Peyer's patch (tissue), 4 donors: ENCODE measurements around a stretch of chr6.

GRCh38 chr6:87789171-87789591 lies 87.1 kb upstream of the AKIRIN2 start:
- PRO-cap = no peak
- RAMPAGE, long total RNA, 4 experiments = no peak in any of the 4 experiments

- PRO-cap = no peak
- RAMPAGE, long total RNA, 4 experiments = no peak in any of the 4 experiments
Observed at GRCh38 chr6:87929756-87930380, 117.8 kb upstream of the SPACA1 start.

GRCh38 chr6:88161128-88161577 lies 5.0 kb downstream of the CNR1 start:
- PRO-cap = no peak
- RAMPAGE, long total RNA, 4 experiments = no peak in any of the 4 experiments

GRCh38 chr6:88527254-88527638 lies 361.1 kb upstream of the CNR1 start:
- PRO-cap = no peak
- RAMPAGE, long total RNA, 4 experiments = no peak in any of the 4 experiments

DNA sequence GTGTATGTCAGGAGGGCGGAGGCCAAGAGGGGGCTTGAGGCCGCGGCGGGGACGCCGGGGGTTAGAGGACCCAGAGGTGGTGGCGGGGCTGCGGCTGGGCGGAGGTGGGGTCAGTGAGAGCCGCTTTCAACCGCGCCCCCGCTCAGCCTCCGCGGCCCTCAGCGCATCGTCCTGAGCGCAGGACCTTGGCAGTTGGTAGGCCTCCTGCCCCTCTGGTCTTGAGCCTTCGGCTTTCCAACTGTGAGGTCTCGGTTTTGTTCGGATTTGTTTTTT lies 291 bp upstream of the SRSF12 start:
- PRO-cap = no peak
- RAMPAGE, long total RNA, 4 experiments = no peak in any of the 4 experiments

- PRO-cap = no peak
- RAMPAGE, long total RNA, 4 experiments = start-site peak on the plus strand in 1 of 4 experiments, at chr6:89160577-89161033 at its widest, 12 reads per replicate
Observed at GRCh38 chr6:89160370-89161248, 14.8 kb downstream of the PM20D2 start.

DNA sequence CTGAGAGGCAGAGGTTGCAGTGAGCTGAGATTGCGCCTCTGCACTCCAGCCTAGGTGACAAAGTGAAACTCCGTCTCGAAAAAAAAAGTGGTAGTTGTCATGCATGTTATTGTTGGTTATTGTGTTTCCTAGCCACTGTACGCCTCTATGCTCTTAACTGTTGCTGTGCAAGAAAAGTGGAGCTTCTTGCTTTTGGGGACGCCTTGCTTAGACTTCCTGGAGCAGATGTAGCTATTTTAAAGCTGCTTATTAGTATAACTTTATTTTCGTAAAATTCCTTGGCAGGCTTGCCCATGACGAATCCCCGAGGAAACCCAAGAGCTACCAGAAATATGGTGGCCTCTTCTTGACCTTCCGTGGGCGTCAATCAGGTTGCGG lies 17.3 kb downstream of the GABRR2 start:
- PRO-cap = no peak
- RAMPAGE, long total RNA, 4 experiments = no peak in any of the 4 experiments

- PRO-cap = no peak
- RAMPAGE, long total RNA, 4 experiments = no peak in any of the 4 experiments
Observed at GRCh38 chr6:89314424-89315010, 582 bp downstream of the GABRR2 start.

DNA sequence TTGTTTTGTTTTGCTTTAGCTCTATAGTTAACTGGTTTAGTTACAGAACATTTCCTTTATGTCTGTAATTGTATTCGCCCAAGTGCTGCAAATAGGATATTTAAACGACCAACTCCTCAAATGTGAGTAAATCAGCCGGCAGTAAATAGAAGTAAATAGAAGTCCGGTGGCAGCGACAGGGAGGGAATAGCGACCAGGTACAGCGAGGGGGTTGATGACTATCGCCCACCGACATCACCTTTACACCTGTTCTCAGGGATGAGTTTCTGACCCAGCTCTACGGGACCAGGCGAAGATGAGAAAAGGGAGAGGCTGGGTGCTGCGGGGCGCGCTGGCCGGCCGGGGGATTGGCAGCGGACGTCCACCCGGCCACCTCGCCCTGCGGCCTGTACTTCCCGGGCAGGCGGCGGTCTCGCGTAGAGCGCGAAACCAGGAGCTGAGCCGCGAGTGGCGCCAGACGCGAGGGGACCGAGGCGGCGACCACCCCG lies 478 bp downstream of the UBE2J1 start:
- PRO-cap = bidirectional peak, plus-strand start at position 391 of the sequence, minus-strand start at position 388 of the sequence
- RAMPAGE, long total RNA, 4 experiments = no peak in any of the 4 experiments

DNA sequence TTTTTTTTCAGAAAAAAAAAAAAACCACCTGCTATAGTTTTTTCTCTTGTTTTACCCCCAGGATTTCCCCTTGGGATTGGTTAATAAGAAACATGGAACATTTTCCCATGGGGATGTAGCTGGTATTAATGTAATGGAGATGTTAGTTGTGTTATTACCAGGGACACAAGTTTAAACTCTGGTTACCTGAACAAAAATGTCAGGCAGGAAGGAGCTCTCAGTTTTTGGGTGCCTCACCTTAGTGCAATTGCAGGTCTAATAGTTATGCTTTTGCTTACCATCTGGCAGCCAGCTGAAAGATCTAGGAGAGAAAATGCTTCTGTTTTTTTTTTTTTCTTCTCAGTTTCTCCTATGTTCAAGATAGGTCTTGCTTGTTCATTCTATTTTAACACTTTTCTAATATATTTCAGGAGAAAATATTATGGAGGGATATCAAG lies 4.1 kb upstream of the UBE2J1 start:
- PRO-cap = unidirectional peak, minus-strand start at position 249 of the sequence
- RAMPAGE, long total RNA, 4 experiments = no peak in any of the 4 experiments

DNA sequence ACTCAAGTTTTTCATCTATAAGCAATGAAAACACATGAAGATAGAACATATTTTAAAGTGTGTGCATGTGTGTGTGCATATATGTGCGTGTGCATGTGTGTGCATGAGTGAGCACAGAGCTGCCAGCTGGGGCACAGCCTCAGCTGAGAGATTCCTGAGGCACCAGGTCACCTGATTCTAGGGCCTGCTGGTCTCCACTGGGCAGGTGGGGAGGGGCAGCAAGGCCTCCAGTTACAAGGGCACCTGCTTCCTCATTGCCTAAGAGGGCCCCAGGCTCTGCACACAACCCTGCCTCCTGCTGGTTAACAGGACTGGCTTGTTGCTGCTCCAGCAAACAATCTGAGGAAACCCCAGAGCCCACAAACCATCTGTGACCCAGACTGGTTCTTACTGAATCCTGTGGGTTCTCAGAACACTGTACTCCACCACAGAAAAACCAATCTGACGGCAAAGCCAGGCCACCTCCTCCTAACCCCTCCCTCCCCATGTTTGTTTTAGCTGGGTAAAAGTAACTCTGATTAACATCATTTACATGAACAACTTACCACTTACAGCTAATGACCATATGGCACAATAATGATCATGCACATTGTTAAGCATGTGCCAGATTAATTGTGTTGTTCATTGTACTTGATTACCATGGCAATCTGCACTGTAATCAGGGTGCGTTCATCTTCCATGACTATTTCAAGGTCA lies 23.0 kb upstream of the UBE2J1 start:
- PRO-cap = unidirectional peak, minus-strand start at position 341 of the sequence
- RAMPAGE, long total RNA, 4 experiments = no peak in any of the 4 experiments

DNA sequence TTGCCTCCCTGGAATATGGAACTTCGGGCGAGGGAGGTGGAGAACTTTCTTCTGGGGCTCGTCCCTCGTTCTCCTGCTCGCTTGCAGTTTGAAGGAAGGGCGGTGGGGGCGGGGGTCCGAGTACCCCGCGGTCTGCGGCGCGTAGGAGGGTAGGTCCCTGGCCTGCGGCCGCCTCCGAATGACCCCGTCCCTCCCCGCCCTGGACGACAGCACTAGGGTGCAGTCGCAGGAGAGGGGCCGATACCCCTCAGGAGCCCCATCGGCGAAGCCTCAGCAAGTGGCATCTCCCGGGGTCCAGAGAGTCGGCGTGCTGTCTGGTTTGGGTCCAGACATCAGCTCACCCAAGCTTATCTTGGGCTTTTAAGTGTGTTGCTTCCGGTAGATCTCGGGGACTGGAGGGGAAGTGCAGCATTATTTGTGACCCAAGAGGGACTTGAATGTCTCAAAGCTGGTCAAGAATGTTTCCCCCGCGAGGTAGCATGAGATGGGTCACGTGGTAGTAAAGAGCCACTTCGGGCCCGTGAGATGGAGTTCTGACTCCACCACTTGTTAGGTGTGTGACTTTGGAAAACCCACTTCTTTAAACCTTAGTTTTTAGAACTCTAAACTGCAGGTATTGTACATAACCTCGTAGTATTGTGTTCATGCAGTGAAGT lies 785 bp downstream of the ANKRD6 start:
- PRO-cap = no peak
- RAMPAGE, long total RNA, 4 experiments = no peak in any of the 4 experiments

- PRO-cap = no peak
- RAMPAGE, long total RNA, 4 experiments = no peak in any of the 4 experiments
Observed at GRCh38 chr6:89435999-89436618, 3.2 kb downstream of the ANKRD6 start.

GRCh38 chr6:89566695-89567487 lies 71.7 kb downstream of the LYRM2 start:
- PRO-cap = no peak
- RAMPAGE, long total RNA, 4 experiments = no peak in any of the 4 experiments

DNA sequence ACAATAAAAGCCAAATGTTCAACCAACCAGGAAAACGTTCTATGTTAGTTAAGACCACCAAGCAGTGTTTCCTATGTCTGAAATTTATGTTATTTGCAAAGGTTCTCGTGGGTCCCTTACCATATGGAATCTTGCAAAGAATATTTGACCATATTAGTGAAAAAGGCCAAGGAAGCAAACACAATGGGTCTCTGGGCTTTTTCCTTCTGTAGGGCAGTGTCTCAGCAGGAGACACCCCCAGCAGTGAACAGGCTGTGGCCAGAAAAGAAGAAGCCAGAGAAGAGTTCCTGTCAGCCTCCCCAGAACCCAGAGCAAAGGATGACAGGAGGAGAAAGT lies 15.4 kb downstream of the LYRM2 start:
- PRO-cap = no peak
- RAMPAGE, long total RNA, 4 experiments = no peak in any of the 4 experiments

- PRO-cap = no peak
- RAMPAGE, long total RNA, 4 experiments = no peak in any of the 4 experiments
Observed at GRCh38 chr6:89637801-89638297, 698 bp downstream of the LYRM2 start.

- PRO-cap = no peak
- RAMPAGE, long total RNA, 4 experiments = no peak in any of the 4 experiments
Observed at GRCh38 chr6:89910250-89910618, 16.0 kb downstream of the GJA10 start.

GRCh38 chr6:90000757-90001510 lies 106.7 kb downstream of the GJA10 start:
- PRO-cap = no peak
- RAMPAGE, long total RNA, 4 experiments = start-site peak on the minus strand in 1 of 4 experiments, at chr6:90000969-90001038 at its widest, 6 reads per replicate

- PRO-cap = no peak
- RAMPAGE, long total RNA, 4 experiments = no peak in any of the 4 experiments
Observed at GRCh38 chr6:90009965-90010253, 115.6 kb downstream of the GJA10 start.

GRCh38 chr6:90233205-90233594 lies 63.4 kb downstream of the BACH2 start:
- PRO-cap = no peak
- RAMPAGE, long total RNA, 4 experiments = no peak in any of the 4 experiments